Measurements from ENCODE around the genes CDC14B, HEMGN and GABBR2.

GRCh38 chr9:96501121-96501816 lies 51.3 kb downstream of the HABP4 start:
- PRO-cap: no peak
- RAMPAGE, long total RNA, 5 experiments: start-site peak on the minus strand in 4 of 5 experiments, at chr9:96501378-96501619 at its widest, 14 to 54 reads per replicate
- RRBS: 90% methylated on average over 2 of the region's 8 CpGs

- PRO-cap: bidirectional peak, plus-strand start at chr9:96620188, minus-strand start at chr9:96619841
- RAMPAGE, long total RNA, 5 experiments: start-site peak on the minus strand in 2 of 5 experiments, at chr9:96619301-96619841 at its widest, 6 to 9 reads per replicate
- RRBS: 2% methylated on average over 40 of the region's 136 CpGs
Measured at GRCh38 chr9:96619030-96620285, at the start of gene CDC14B. Gene CDC14B, minus strand, starts transcription at chr9:96619843.

GRCh38 chr9:96758994-96759992 lies 18.6 kb downstream of the ZNF510 start:
- PRO-cap: no peak
- RAMPAGE, long total RNA, 5 experiments: start-site peak on the minus strand in 2 of 5 experiments, at chr9:96759014-96759611 at its widest, 9 to 31 reads per replicate
- RRBS: 100% methylated on average over 1 of the region's 9 CpGs

DNA sequence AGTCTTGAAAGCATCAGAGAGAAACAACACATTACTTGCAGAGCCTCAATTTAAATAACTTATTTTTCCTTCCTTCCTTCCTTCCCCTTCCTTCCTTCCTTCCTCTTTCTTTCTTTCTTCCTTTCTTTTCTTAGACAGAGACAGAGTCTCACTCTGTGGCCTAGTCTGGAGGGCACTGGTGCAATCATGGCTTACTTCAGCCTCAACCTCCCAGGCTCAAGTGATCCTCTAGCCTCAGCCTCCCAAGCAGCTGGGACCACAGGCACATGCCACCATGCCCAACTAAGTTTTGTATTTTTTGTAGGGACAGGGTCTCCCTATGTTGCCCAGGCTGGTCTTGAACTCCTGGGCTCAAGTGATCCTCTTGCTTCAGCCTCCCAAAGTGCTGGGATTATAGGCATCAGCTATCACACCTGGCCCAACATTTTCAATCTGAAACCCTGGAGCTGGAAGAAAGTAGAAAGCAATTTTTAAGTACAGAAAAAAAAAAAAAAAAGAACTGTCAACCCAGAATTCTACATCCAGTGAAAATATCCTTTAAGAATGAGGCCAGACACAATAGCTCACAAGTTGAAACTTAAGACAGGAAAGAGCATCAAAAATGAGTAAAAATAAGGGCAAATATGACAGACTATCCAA lies 31.5 kb upstream of the ZNF782 start:
- PRO-cap: no peak
- RAMPAGE, long total RNA, 5 experiments: start-site peak on the minus strand in 1 of 5 experiments, centred at position 403 of the sequence, 8 reads per replicate

DNA sequence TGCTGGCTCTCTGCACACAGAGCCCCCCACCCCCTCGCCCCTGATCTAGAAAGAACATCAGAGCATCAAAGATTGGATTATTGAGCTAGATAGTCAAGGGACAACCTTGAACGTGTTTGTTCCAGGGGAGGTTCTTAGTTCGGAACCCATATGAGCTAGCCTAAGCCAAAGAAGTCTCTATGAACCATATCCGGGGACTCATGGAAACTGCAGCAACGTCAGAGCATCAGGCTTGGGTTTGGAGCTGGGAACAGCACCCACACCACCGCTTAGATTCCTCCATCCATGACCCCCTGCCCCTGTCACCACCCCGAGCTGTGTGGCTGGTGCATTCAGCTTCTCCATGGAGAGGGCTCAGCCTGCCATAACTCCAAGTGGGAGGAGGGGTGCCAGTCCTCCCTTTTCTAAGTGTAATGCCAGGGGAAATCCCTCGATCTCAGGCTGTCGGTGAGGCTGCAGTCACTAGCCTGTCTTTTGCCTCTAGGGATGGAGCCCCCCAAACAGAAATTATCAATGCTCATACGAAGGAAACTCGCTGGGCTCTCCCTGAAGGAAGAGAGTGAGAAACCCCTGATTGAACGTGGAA lies 37.7 kb upstream of the TDRD7 start:
- PRO-cap: no peak
- RAMPAGE, long total RNA, 5 experiments: start-site peak on the plus strand in 1 of 5 experiments, centred at position 508 of the sequence, 7 reads per replicate
- RRBS: no CpG with 5 or more reads among the region's 12 CpGs

GRCh38 chr9:97557479-97558238 lies 56.2 kb downstream of the TMOD1 start:
- PRO-cap: bidirectional peak, plus-strand start at chr9:97558028, minus-strand start at chr9:97557758; unidirectional peak, plus-strand start at chr9:97558084
- RAMPAGE, long total RNA, 5 experiments: no peak in any of the 5 experiments
- RRBS: no CpG with 5 or more reads among the region's 9 CpGs

GRCh38 chr9:97759717-97760324 lies 62.7 kb upstream of the XPA start:
- PRO-cap: no peak
- RAMPAGE, long total RNA, 5 experiments: no peak in any of the 5 experiments
- RRBS: no CpG with 5 or more reads among the region's 4 CpGs

DNA sequence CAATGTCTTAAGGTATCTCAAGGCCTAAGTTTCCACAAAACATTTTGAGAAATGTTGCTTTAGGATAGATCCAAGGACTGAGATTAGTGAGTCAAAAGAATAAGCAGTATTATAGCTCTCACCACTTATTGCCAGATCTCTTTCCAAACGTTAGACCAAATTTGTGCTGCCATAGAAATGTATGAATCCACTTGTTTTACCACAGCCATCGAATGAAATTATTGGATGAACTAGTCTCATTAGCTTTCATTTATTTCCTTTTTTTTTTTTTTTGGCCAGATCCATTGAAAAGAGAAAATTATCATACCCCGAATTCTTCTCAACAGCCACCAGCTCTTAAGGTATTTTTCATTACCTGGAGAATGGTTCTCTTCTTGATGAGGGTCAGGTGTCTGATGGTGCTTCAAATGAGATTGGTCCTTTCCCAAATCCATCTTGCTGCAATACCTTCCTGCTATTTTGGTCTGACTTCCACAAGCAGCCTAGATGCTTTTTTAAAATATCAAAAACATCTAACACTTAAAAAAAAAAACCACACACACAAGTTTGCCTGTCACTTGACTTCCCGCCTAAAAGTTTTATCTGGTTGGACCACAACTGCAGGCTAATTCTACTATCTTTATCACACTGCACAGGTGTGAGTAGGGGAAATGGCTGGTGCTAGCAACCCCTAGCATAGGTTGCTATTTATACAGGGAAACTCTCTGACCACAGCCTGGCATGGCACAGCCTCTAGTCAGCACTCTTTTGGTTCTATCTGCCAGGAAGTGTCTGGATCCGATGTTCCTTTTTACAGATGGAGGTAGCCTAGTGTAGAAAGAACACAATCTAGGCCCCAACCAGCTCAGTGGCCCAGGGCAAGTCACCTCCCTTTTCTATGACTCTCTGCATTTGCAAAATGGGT lies at the start of gene HEMGN:
Gene HEMGN, minus strand, starts transcription at position 470 of the 904 bp plus-strand sequence.
- PRO-cap: no peak
- RAMPAGE, long total RNA, 5 experiments: start-site peak on the minus strand in 1 of 5 experiments, centred at position 475 of the sequence, 21 to 77 reads per replicate
- RRBS: no CpG with 5 or more reads among the region's 5 CpGs

- PRO-cap: no peak
- RAMPAGE, long total RNA, 5 experiments: no peak in any of the 5 experiments
- RRBS: no CpG with 5 or more reads among the region's 8 CpGs
Measured at GRCh38 chr9:98021389-98022068, 35.0 kb upstream of the NANS start.

- PRO-cap: unidirectional peak, minus-strand start at chr9:98146242; bidirectional peak, plus-strand start at chr9:98146587, minus-strand start at chr9:98146310; unidirectional peak, plus-strand start at chr9:98146690
- RAMPAGE, long total RNA, 5 experiments: start-site peak on the minus strand in 1 of 5 experiments, at chr9:98146301-98146531 at its widest, 18 reads per replicate
- RRBS: no CpG with 5 or more reads among the region's 7 CpGs
Measured at GRCh38 chr9:98146102-98146893, 27.3 kb upstream of the TRIM14 start.

DNA sequence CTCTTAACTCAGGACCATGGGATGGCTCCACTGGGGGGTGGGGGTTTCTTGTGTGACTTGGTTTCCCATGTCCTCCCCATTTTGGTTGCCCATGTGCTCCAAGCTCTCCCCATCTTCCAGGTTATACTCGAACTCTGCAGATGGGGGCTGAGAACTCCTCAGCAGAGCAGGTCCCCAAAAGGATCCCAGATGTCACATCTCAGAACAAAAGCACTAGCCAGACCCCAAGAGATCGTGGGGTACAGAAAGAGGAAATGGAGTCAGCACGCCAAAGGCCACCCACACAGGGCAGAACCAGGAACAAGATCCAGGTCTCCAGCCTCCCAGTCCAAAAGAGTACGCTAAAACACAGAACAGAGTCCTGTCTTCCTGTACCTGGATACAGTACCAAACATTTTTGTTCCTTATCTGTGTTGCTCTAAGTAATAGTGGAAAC lies 15.9 kb downstream of the CORO2A start:
- PRO-cap: no peak
- RAMPAGE, long total RNA, 5 experiments: no peak in any of the 5 experiments
- RRBS: no CpG with 5 or more reads among the region's 4 CpGs

GRCh38 chr9:98191470-98192429 lies 687 bp downstream of the CORO2A start:
- PRO-cap: bidirectional peak, plus-strand start at chr9:98191880, minus-strand start at chr9:98191731
- RAMPAGE, long total RNA, 5 experiments: no peak in any of the 5 experiments
- RRBS: 3% methylated on average over 12 of the region's 37 CpGs

- PRO-cap: no peak
- RAMPAGE, long total RNA, 5 experiments: no peak in any of the 5 experiments
- RRBS: 13% methylated on average over 28 of the region's 52 CpGs
Measured at GRCh38 chr9:98707506-98708336, 1.0 kb downstream of the GABBR2 start.

DNA sequence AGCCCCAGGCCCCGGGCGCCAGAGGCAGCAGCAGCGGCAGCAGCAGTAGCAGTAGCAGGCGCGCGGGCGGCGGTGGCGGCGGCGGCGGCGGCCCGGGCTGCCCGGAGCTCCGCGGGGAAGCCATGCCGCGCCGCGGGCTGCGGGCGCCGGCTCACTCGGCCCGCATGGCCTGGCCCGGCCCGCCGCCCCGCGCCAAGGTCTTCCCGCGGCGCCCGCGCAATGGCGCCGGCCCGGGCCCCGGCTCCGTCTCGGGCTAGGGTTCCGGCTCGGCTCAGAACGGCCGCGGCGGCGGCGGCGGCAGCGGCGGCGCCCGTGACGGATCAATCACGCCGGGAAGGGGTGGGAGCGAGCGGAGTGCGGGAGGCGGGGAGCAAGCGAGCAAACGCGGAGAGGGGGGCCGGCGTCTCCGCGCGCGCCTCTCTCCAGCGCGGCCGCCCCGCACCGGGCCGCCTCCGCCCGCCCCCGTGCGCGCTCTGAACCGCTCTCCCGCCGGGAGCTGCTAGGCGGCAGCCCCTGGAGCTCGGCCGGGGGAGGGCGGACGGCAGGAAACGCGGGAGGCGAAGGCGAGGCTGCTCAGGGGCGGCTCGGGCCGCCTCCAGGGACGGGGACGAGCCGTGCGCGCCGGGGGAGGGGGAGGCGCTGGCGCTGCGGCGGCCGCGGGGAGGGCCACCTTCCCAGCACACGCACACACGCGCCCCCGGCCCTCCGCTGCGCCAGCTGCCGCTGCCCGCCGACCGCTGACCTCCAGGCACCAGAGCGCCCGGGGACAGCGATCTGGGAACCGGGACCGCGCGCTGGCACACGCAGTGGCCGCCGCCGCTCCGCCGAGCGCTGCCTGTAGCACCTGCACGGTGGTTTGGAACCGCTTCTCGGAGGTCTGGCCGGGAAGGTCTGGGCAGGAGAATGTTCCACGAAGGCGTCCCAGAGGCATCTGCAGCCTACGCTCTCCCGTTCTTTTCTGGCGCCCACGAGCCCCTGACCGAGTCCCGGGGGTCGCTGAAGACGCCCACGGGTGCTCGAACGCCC lies at the start of gene GABBR2:
Gene GABBR2, minus strand, starts transcription at position 322 of the 1,026 bp plus-strand sequence.
- PRO-cap: no peak
- RAMPAGE, long total RNA, 5 experiments: no peak in any of the 5 experiments
- RRBS: 6% methylated on average over 121 of the region's 150 CpGs

- PRO-cap: bidirectional peak, plus-strand start at chr9:98808794, minus-strand start at chr9:98808605
- RAMPAGE, long total RNA, 5 experiments: no peak in any of the 5 experiments
- RRBS: no CpG with 5 or more reads among the region's 24 CpGs
Measured at GRCh38 chr9:98808334-98809278, 1.1 kb downstream of the GALNT12 start.

GRCh38 chr9:98940410-98940667 lies 3.4 kb upstream of the COL15A1 start:
- PRO-cap: no peak
- RAMPAGE, long total RNA, 5 experiments: no peak in any of the 5 experiments
- RRBS: no CpG with 5 or more reads among the region's 1 CpG

DNA sequence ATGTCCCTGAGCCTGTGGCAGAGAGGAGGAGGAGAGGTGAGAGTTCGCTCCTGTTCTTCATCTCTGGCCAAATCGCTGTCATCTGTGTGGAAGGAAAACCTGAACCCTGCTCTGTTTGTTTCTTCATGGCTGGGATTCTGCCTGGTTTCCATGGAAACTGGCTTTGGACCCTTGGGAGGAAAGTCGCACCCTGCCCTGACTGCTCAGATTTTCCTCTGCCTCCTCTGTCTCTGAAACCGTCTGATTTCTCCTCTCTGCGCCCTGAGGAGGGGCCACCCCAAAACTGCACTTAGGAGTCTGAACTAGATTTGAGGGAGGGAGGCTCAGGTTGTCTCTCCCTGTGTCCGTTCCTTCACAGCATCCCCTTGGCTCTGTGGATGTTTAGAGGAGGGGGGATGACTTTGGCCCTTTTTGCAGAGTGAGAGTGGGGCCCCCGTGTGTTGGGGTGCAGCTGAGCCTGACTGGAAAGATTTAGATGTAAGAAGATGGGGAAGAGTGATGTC lies 31.8 kb downstream of the COL15A1 start:
- PRO-cap: no peak
- RAMPAGE, long total RNA, 5 experiments: no peak in any of the 5 experiments
- RRBS: no CpG with 5 or more reads among the region's 7 CpGs

DNA sequence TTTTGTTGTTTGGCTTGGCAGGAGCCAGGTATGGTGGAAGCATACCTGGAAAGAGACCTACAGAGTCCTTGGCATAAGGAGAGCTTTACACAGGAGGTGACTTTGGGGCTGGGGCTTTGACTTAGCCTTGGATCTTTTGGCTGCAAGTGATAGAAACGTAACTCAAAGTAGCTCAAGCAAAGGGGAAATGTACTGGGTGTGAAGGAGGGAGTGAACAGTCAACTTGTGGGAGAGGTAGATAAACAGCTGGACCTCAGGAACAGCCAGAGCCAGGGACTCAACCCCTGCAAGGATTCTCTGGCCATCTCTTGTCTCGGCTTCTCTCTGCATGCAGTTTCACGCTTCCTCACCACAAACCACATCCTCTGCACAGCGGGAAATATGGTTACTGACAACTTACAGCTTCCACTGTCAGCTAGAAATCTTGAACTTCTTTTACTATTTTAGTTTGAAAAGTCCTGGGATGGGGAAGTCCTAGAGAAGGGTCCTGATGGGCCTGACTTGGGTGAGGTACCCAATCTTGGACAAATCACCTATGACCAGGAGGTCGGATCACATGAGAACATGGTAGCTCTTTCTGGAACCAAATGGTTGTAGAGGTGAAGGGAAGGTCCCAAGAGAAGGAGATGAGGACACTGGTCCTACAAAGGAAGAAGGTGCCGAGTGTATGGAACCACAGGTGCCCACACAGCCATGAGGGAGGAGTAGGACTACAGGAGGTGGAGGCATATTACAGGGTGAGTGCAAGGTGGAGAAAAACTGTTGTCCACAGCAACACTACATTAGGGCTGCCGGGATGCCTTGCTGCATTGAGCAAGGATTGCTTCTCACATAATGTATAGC lies 46.9 kb upstream of the TGFBR1 start:
- PRO-cap: no peak
- RAMPAGE, long total RNA, 5 experiments: no peak in any of the 5 experiments
- RRBS: no CpG with 5 or more reads among the region's 7 CpGs

DNA sequence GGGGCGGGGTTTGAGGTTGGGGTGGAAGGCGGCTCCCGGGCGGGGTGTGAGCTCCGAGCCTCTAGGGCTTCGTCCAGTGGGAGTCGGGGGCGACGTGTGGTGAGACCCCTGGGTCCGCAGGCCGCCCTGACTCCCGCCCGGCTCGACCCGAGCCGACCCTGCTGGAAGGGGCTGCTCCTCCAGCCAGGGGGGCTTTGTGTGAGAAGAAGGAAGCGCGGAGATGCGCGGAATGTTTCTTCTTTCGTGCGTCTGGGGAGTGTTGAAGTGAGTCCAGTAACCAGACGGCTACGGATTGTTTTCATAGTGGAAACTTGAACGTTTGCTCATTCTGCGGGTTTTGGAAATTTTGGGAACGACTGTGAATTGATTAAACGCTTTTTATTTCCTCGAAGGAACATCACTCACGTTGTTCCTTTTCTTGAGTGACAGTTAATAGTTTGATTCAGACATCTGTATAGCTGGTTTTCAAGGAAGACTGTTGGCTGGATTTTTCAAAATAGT lies 905 bp downstream of the TGFBR1 start:
- PRO-cap: bidirectional peak, plus-strand start at position 237 of the sequence, minus-strand start at position 251 of the sequence
- RAMPAGE, long total RNA, 5 experiments: start-site peak on the plus strand in 2 of 5 experiments, centred at positions 45 to 99 of the sequence, 16 to 44 reads per replicate
- RRBS: under 1% methylated on average over 8 of the region's 30 CpGs

GRCh38 chr9:99150051-99150671 lies 45.2 kb downstream of the TGFBR1 start:
- PRO-cap: no peak
- RAMPAGE, long total RNA, 5 experiments: start-site peak on the plus strand in 1 of 5 experiments, at chr9:99150195-99150285 at its widest, 11 reads per replicate
- RRBS: no CpG with 5 or more reads among the region's 4 CpGs